Calu3 (cell line): Measurements from ENCODE around the genes IFI44, TTLL7 and BCL10.

DNA sequence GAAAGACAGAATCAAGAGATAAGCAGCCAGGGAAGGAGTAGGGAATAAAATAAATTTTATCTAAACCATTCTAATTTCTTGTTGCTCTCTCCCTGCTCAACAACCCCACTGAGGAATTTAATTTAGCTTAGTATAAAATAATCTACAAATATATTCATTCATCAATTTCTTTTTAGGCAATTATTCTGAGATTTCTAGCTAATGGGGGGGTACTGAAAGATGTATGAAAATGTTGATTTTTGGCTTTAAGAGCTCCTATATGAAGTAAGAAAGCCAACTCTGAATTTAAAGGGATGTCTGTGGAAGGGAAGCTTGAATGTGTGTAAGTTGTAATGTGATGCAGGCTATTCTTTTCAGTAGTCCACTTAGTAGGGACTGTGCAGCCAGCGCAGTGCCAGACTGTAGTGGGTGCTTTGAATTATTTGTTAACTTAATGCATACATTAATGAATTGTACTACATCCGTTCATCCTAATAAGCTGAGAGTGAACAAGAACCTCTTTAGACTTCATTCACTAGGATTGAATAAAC lies 72.4 kb downstream of the AK5 start:
- PRO-cap, result no peak

DNA sequence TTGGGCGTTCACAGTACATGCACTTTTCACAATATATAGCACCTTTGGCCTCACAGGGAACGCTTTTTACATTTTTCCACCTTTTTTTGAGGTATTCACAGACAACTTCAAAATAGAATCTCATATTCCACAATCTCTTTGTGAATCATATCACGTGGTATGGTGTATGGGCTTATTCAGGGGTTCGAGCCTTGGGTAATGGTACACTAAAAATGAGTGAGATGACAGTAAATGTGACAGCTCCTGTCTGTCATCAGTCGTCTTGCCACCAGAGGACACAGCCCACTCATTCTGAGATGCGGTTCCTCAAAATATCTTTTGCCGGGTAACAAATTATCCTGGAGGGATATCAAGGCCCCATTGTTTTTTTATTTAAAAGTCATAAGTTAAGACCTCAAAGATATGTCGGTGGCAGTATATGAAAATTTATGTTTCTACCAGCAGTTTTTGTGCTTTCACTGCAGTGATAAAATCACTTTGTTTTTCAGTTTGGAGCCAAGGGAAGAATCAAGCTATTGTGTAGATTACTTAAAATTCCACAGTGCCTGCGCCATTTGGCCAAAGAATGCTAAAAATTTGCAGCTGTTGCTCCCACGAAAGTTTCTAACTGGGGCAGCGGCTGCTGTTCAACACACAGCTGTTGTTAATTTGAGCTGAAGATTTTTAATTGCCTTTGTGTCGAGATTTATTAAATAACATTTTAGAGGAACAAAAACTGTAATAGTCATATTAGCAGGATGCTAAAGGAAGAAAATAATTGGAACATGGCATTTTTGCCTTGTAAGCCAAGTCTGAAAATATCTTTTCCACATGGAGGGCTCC lies 168.2 kb downstream of the ZZZ3 start:
- PRO-cap, result no peak

DNA sequence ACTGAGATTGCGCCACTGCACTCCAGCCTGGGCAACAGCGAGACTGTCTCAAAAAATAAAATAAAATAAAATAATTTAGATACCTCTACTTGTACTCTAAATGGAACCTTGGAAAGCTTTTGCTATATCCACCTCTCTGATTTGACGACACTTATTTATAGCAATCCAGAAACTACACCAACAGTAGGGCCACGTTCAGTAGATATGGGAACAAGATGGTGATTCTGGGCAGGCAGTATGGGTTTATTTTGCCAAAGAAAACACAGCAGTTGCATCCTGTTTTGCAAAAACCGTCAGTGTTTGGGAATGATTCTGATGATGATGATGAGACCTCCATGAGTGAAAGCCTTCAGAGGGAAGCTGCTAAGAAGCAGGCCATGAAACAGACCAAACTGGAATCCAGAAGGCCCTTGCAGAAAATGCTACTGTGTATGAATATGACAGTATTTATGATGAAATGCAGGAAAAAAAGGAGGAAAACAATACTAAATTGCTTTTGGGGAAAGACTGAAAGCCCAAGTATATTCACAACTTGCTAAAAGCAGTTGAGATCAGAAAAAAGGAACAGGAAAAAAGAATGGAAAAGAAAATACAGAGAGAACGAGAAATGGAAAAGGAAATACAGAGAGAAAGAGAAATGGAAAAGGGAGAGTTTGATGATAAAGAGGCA lies 41.4 kb upstream of the NEXN start:
- PRO-cap, result no peak

GRCh38 chr1:77877418-77877898 lies 11.0 kb upstream of the NEXN start:
- PRO-cap, result no peak

DNA sequence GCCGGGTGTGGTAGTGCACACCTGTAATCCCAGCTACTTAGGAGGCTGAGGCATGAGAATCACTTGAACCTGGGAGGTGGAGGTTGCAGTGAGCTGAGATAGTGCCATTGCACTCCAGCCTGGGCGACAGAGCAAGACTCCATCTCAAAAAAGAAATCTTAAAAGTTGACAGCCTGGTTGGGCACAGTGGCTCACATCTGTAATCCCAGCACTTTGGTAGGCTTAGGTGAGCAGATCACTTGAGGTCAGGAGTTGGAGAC lies 7.2 kb downstream of the NEXN start:
- PRO-cap, result no peak

- PRO-cap, result no peak
These were observed 40.7 kb downstream of the FUBP1 start for GRCh38 chr1:77938165-77938480.

DNA sequence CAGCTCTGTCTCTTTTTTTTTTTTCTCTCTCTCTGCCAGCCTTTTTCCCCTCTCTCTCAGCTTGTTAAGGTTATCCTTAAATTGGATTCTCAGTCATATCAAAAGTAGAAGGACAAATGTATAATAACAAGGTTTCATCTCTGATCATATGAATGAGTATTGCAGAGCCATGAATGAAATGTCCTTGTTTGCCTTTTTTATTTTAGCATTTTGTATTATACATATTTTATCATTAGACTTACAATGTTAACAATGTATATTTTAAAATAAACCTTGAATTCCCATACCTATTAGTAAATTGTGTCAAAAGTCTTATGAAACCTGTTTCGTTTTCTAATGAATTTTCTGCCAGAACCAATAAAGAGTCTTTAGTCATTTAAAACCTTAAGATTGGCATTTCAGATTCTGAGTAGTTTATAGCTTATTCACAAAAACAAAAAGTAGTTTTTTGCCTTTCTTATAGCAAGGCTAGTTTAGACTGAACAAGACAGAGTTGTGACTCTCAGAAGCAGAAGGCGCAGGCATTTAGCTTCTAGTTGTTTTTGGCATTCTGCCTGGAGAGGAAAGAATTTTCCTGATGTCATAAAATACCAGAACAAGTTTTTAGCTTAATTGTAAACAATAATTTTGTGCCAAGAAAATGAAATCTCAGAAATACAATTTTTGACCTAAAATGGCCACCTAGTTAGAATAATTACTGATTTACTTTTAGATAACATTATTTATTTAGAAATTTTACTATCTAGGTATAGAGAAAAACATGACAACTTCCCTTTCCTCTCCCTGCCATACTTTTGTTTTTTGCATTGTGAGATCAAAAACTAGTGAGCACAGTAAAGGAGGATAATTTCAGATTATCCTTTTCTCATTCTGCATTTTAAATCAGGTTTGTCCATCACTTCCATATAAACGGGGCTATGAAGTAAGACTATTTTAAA lies 884 bp downstream of the DNAJB4 start:
- PRO-cap, result unidirectional peak, minus-strand start at position 527 of the sequence

GRCh38 chr1:78075616-78076032 lies 29.9 kb downstream of the GIPC2 start:
- PRO-cap, result no peak

DNA sequence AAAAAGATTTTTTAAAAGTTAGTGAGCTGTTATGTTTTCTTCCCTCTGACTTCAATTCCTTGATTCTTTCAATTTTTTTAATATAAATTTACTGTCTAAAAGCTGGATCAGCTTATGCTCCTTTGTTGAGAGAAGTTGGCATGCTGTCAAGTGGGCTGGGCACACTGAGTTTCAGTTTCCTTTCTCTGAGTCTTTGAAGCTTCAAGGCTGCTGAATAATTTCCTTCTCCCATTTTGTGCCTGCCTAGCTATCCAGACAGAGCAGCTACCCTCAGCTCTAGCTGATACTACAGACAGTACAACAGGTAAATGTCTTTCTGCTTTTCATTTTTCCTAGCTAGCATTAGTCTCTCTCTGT lies at the start of gene IFI44:
TSS of gene IFI44 (plus strand) at position 230 of the 357 bp plus-strand sequence.
- PRO-cap, result bidirectional peak, plus-strand start at position 231 of the sequence, minus-strand start at position 56 of the sequence

DNA sequence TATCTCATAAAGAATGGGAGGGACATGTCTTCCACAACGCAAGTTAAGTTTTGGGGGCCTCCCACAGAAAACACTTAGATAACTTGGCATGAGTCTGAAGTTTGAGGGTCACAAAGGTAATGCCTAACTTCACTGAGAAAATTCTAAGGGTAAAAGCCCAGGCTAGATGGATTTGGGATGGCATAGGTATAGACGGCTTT lies 1038.9 kb upstream of the ADGRL4 start:
- PRO-cap, result no peak

DNA sequence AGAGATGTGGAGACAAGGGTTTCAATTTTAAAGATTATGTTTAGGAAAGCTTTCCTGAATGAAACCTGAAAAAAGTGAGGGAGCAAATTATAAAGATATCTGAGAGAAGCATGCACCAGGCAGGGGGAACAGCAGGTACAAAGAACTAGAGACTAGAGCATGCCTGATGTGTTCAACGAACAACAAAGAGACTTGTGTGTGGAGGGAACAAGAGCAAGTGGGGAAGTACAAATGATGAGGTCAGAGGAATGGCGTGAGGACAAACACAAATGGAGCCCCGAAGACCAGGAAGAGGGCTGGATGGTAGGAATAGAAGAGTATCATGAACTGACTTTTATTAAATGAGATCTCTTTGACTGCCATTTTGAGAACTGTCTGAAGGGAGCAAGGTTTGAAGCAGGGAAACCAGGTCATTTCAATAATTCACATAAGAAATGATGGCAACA lies 993.8 kb upstream of the ADGRL2 start:
- PRO-cap, result no peak

DNA sequence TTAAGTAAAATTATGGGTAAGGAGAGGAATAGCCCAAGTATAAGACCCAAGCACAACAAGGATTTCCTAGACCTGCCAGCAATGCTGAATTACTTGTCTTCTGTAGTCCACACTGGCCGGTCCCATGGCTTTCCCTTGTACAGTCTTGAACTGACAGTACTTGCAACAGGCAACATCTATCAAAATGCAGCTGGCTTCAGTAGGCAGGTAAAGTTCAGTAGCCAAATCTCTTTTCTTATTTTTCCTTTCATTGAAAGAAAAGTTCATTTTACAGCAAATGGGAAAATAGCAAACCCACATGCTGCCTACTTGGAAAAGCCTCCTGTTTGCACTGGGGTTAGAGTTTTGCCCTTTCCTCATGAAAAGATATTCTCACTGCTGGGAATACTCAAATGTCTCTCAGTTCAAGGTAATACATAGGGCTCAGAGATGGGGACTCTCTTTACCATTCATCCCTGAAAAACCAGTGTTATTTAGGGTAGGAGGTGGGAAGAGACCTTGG lies 222.8 kb downstream of the TTLL7 start:
- PRO-cap, result no peak

- PRO-cap, result bidirectional peak, plus-strand start at chr1:83999451, minus-strand start at chr1:83999104
These were observed at the start of gene TTLL7 for GRCh38 chr1:83998356-83999314. Gene TTLL7, minus strand, starts transcription at chr1:83999132.

- PRO-cap, result bidirectional peak, plus-strand start at chr1:83999451, minus-strand start at chr1:83999104
These were observed 370 bp upstream of the TTLL7 start for GRCh38 chr1:83999315-83999689.

DNA sequence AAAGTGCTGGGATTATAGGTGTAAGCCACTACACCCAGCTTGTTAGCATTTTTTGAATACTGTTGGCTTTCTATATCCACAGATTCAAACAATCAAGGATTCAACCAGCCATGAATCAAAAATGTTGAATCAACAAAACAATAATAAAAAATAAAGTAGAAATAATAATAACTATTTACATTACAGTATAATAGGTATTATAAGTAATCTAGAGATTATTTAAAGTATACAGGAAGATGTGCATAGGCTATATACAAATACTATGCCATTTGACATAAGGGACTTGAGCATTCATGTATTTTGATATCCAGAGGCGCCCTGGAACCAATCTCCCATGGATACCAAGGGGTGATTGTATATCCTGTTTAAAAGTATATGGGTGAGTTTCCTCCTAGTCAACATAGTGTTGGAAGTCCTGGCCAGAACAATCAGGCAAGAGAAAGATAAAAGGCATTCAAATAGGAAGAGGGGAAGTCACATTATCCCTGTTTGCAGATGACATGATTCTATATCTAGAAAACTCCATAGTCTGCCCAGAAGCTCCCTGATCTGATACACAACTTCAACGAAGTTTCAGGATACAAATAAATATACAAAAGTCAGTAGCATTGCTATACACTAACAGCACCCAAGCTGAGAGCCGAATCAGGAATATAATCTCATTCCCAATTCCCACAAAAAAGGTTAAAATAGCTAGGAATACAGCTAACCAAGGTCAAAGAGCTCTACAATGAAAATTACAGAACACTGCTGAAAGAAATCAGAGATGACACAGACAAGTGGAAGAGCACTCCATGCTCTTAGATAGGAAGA lies 38.0 kb upstream of the PRKACB start:
- PRO-cap, result no peak

- PRO-cap, result bidirectional peak, plus-strand start at chr1:84254261, minus-strand start at chr1:84254000
These were observed 47.7 kb upstream of the SAMD13 start for GRCh38 chr1:84253697-84254316.

DNA sequence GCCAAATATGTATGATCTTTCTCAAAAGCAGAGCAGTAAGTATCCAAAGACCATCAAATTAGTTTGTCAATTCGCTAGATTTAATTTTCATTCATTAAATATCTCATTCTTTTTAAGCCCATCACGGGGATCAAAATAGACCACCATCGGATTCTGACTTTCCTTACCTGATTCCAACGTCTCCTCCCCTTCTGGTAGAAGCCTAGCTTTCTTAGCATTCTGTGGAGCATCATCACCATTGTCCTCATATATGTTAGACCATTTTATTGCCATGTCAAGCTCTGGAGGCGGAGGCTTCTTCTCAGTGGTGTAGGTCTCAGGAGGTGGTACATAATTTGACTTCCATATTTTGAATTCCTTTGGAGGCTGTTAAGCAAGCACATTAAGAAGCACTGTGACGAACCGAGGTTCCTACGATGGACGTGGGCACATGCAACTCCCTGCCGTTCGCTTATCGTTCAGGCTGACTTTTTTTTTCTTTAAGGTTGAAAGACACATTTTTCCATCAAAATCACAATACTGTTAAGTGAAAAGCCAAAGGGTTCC lies 1.0 kb downstream of the C1orf52 start:
- PRO-cap, result unidirectional peak, plus-strand start at position 392 of the sequence

DNA sequence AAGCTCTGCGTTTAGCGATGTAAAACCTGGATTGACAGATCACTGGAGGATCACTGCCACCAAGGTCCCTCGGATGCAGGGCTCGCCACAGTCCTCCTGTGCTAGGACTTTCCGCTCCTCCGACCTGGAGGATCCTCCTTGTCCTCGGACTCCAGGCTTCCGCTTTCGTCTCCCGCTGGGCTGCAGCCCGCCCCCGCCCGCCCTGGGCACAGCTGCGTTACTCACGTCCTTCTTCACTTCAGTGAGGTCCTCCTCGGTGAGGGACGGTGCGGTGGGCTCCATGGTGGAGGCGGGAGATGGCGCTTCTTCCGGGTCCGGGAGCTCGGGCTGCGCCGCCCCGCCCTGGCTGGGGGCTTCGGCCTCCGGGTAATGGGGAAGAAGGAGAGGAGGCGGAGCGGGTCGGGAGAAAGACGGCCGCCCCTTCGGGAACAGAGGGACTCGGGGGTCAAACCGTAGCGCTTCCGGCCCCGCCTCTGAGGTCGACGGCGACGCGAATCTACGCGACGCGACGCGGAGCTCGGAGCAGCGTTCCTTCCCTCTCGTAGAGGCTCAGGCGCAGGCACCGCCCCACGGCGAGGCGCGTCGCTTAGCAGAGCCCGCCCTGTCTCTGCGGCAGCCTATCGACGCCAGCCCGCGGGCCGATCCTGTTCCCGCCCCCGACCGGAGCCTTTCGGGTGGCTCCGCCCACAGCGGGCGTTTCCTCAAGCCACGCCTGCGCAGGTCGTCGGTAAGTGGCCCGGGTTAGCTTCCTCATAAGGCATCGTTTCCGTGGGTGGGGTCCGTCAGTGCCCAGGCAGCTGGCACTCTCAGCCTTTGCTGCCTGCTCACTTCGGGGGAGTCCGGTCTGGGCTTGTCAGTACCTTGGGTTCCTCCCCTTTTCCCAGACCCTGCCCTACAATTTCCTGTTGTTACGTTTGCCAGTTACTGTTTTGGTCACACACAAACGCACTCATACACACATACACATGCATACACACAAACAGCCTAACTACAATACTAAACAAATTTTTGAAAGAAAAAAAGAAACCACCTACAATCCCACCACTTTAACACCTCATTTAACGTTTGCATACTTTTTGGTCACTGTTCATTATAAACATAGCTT lies at the start of gene BCL10:
TSS of gene BCL10 (minus strand) at position 562 of the 1,105 bp plus-strand sequence.
- PRO-cap, result bidirectional peak, plus-strand start at position 236 of the sequence, minus-strand start at position 510 of the sequence; bidirectional peak, plus-strand start at position 827 of the sequence, minus-strand start at position 826 of the sequence

DNA sequence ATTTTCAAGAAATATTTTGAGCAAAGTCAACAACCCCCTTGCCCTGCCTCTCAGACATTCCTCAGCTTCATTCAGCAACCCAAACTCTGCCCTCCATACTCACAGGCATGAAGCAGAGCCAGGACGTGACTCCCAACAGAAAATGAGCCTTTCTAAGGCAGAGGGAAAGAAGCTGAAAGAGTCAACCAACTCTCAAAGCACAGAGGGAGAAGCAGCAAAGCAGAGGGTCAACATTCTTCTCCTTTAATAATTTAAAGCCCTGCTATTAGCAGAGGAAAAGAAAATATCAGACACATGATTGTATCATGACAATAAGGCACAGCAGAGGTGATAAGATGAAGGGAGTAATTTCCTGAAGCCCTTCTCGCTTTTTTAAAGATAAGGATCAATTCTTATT lies 35.5 kb upstream of the CCN1 start:
- PRO-cap, result no peak

DNA sequence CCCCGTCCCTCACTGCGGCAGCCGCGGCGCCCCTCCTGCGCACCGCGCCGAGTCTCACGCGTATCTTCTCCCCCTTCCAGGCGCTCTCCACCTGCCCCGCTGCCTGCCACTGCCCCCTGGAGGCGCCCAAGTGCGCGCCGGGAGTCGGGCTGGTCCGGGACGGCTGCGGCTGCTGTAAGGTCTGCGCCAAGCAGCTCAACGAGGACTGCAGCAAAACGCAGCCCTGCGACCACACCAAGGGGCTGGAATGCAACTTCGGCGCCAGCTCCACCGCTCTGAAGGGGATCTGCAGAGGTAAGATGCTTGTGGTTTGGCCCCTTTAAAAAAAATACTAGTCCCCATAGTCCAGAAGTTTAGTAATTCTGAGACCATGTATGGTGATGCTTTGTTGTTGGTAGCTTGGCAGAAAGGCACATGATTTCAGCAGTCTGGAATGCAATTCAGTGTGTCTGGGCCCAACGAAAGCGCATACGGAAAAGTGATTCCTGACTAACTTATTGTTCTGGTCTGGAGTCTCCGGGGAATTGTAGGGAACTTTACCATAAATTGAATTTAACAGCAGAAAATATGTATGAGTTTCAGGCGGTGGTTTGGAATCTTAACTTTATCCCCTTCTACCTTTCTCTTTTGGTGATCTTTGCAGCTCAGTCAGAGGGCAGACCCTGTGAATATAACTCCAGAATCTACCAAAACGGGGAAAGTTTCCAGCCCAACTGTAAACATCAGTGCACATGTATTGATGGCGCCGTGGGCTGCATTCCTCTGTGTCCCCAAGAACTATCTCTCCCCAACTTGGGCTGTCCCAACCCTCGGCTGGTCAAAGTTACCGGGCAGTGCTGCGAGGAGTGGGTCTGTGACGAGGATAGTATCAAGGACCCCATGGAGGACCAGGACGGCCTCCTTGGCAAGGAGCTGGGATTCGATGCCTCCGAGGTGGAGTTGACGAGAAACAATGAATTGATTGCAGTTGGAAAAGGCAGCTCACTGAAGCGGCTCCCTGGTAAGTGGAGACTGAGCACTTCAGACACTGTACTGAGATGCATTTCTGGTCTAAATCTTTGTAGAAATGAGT lies 1.1 kb downstream of the CCN1 start:
- PRO-cap, result bidirectional peak, plus-strand start at position 151 of the sequence, minus-strand start at position 67 of the sequence